Aorta (tissue), 1 donor: ENCODE results near the genes MAMLD1, GPR50 and GABRE.

- PRO-cap, result no peak
Observed at GRCh38 chrX:149627466-149628052, 4.0 kb downstream of the TMEM185A start.

DNA sequence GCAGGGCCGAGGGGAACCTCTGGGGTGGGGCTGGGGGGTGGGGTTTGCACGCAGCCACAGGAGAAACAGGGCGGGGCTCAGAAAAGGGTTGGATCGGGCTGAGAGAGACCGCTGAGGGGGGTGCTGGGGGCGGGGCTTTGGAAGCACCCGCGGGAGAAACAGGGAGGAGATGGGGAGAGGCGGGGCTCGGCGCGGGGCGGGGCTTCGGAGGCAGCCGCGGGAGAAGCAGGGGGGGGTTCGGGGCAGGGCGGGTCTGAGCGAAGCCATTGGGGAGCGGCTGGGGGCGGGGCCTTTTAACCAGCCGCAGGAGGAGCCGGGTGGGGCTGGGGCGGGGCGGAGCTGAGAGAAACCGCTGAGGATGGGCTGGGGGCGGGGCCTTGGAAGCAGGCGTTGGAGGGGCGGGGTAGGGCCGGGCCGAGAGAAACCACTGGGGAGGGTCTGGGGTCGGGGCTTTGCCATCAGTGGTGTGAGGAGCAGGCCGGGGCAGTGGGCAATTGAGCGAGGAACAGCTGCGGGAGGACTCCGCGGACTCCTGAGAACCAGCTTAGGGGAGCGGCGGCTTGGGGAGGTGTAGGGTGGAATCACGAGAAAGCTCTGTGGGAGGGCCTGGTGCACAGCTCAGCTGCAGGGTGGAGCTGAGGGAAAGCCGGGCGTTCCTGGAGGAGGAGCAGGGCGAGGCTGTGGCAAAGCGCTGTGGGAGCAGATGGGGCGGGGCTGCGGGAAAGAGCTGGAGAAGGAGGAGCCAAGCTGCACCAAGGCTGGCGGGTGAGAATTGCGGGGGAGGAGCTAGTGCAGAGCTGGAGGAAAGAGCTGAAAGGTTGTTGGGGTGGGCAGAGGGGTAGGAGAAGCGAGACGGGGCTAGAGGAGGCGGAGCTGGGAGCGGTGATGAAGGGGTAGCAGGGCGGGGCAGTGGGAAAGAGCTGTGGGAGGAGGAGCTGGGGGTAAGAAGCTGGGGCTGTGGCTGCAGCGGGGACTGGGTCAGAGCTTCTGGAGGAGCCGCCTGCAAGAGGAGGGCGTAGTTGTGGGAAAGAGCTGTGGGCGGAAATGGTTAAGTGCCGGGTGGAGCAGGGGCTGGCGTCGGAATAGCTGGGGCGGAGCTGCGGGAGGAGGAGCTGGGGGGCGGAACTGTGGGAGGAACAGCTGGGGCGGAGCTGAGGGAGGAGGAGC lies 1.4 kb upstream of the EOLA2 start:
- PRO-cap, result bidirectional peak, plus-strand start at position 841 of the sequence, minus-strand start at position 572 of the sequence

DNA sequence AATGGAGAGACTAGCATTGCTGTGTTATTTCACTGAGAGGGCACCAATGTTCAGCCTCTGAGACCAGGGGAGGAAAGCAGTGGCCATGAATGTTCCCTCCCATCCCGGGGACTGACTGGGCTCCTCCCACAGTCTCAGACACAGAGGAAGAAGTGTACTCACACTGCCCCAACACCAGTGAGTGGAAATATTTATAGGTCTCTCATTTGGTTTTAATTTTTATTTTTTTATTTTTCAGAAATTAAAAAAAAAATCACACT lies 25.1 kb upstream of the EOLA2 start:
- PRO-cap, result no peak

DNA sequence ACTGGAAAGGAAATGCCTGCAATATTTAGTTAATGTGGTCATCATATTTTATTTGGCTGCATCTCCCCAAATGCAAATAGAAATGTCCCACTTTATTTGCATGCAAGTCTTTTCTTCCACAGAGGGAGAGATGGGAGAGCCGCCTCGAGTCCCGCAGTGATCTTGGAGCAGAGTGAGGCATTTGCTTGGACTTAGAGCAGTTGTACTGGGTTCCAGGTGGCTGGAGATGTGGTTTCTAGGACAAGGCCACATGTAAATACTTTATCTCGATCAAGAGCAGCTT lies 146.6 kb upstream of the EOLA2 start:
- PRO-cap, result unidirectional peak, plus-strand start at position 121 of the sequence

- PRO-cap, result no peak
Observed at GRCh38 chrX:150202691-150203227, 160.4 kb upstream of the MAMLD1 start.

DNA sequence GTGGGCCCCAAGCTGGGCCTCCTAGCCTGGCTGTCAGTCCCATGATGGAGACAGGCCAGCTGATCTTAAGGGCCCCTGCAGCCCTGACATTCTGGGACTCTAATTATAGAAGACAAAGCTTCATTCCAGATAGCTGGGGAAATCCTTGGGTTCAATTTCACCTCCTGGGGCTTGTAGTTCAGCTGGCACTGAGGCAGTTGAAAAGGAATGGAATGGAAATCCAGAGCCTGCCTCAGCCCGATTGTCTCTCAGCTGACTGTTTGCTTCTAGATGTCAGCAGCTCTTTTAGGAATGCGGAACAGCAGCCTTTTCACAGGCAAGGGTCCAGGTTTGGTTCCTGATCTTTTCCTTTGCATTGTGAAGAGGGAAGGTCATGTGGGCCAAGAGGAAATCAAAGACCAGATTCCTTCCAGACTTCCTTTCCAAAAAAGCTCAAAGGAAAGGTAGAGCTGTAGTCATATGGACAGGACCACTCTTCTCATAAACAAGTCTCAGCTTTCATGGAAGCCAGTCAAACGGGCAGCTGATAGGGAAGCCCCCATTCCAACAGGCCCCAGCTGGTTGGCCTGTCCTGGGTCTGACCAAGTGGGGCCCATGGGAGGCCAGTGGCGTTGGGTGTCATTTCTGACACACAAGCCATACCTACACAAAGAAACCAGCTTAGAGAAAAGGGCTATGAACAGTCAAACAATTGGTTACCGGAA lies 149.8 kb upstream of the MAMLD1 start:
- PRO-cap, result no peak

DNA sequence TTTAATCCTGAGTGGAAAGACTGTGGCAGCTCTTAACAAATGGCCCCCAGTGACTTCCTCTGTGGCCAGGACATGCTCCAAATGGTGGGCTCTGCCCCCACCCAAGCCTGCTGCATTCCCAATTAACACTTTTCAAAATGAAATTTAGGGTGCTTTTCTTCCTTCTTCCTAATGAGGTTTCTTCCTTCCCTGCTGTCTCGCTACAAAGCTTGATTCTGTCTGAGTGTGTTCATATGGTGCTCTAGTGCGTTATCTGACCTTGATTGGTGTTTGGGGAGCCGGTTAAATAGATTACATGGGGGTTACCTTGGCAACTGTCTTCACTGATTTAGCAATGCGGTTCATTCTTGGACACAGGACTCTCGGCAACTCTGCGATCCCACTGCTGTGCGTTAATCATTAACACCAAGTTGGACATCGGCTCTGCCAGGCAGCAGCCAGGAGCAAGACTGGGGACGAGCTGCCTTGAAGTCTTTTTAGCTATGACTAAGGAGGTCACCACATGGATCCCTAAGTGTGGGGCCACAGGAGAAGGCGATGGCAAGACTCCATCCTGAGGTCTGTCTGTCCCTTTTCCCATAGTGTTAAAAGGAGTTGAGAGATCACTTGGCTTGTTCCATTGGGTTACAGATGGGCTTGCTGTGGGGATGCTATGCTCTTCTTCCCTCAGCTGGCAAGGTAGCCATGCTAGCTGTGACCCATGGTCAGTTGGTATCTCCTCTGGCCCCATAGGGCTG lies 93.5 kb upstream of the MAMLD1 start:
- PRO-cap, result no peak

DNA sequence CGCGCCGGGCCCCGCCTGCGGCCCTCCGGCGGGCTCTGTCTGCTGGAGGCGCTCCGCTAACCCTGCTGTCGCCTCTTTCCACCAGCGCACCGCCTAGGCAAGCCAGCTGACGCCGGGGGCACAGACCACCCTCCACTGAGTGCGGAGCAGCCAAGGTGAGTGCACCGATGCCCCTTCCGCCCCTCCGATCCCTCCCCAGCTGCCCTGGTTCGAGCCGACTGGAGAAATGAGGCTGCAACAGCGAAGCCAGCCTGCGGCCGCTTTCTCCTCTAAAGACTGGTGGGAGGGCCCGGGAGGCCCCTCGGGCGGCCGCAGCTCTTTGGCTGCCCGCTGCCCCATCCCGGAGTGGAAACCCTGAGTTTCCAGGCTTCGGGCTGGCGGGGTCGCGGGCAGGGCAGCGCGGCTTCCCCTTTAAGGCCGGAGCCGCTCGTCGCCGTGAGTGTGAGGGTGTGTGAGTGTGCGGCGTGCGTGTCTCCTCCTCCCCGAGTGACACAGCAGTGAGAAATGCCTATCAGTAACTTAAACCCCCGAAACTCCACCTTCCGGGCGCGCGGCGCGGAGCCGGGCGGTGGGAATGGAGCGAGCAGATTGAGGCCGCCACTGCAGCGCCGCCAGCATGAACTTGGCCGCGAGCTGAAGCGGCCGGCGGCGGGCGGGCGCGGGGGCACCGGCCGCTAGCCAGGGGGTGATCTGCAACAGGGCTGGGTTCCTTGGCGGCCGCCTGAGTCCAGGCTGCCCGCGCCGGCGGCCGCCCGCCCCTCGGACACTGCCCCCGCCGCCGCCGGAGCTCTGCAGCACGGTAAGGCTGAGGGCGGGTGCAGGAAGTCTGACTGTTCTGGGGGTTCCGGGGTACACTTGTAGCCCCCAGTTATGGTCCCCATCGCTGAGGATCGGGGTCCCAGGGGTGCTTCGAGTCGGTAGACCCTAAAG lies at the start of gene MAMLD1:
TSS of gene MAMLD1 (plus strand) at position 586 of the 930 bp plus-strand sequence.
- PRO-cap, result bidirectional peak, plus-strand start at position 586 of the sequence, minus-strand start at position 488 of the sequence

DNA sequence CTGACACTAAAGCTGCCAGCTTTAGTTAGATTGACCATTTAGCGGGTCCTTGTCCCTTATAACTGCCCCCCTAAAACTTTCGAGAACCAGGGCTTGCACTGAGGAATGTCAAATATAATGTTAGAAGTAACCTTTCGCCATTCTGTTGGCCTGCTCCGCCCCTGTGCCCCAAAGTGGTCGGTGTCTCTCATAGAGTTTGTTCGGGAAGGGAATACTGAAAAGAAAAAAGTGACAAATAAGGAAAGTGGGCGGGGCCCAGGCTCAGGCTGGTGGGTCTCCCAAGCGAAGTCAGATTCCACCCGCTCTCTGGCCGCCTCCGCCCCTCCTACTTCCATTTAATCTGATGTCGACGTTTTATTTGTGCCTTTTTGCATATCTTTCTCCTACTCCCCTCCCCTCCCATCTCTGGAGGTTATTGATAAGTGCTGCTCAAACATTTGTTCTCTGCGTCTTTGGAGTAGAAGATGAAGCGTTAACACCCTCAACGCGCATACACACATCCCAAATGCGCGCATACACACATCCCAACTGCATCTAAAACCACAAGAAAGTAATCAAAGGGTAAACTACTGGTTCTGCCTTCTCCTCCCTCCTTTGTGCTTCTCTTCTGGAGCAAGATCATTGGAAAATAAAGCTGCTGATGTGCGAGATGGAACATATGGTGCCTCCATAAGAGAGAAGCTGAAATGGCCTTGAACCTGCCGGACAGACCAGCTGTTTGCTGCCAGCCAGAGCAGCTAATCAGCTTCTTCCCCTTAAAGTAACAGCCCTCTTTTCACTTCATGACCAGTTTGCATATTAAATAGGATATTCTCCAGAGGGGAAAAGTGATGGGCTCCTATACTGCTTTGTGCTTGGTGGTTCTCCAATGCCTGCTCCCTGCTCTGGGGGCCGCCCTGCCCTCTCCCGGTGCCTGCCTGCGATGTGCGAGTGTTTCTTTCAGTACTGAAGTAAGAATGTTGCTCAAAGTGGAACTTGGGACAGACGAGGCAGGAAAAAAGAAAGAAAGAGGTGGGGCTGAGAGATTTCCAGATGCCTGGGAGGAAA lies 3.1 kb downstream of the MAMLD1 start:
- PRO-cap, result unidirectional peak, minus-strand start at position 175 of the sequence

GRCh38 chrX:150575151-150575948 lies 6.9 kb downstream of the MTM1 start:
- PRO-cap, result no peak

GRCh38 chrX:150699084-150699327 lies 5.8 kb downstream of the MTMR1 start:
- PRO-cap, result no peak

- PRO-cap, result no peak
Observed at GRCh38 chrX:150879410-150880156, 18.9 kb downstream of the CD99L2 start.

DNA sequence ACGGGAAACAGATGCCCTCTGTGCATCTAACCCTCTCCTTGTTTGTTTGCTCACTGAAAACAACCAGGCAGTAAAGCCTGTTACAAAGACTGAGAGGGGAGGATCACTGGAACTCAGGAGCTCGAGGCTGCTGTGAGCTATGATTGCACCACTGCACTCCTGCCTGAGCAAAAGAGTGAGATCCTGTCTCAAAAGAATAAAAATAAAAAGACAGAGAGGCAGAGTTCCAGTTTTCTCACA lies 16.7 kb upstream of the HMGB3 start:
- PRO-cap, result no peak

GRCh38 chrX:150985264-150986062 lies 2.3 kb downstream of the HMGB3 start:
- PRO-cap, result no peak

DNA sequence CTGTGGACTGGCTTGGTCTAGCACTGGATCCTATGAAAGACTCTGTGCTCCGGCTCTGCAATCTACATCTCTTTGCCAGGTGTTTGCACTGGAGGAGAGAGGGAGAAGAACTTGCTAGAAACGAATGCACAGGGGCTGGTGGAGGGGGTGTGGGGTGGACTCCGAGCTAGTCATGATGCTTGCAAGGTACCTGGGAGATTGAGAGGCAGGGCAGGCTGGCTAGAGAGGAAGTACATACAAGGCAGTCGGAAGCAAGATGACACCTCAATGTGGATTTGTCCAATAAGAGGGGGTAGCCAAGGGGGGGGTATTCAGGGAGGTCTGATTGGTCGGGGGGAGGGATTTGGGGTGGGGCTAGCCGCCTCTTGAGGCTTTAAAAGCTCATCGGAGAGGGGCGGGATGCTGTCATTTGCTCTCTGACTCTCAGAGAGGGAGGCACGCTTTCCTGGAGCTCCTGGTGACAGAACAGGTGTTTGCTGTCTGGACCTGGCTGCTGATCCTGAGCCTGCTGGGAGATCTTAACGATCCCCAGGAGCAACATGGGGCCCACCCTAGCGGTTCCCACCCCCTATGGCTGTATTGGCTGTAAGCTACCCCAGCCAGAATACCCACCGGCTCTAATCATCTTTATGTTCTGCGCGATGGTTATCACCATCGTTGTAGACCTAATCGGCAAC lies at the start of gene GPR50:
TSS of gene GPR50 (plus strand) at position 402 of the 677 bp plus-strand sequence.
- PRO-cap, result no peak

DNA sequence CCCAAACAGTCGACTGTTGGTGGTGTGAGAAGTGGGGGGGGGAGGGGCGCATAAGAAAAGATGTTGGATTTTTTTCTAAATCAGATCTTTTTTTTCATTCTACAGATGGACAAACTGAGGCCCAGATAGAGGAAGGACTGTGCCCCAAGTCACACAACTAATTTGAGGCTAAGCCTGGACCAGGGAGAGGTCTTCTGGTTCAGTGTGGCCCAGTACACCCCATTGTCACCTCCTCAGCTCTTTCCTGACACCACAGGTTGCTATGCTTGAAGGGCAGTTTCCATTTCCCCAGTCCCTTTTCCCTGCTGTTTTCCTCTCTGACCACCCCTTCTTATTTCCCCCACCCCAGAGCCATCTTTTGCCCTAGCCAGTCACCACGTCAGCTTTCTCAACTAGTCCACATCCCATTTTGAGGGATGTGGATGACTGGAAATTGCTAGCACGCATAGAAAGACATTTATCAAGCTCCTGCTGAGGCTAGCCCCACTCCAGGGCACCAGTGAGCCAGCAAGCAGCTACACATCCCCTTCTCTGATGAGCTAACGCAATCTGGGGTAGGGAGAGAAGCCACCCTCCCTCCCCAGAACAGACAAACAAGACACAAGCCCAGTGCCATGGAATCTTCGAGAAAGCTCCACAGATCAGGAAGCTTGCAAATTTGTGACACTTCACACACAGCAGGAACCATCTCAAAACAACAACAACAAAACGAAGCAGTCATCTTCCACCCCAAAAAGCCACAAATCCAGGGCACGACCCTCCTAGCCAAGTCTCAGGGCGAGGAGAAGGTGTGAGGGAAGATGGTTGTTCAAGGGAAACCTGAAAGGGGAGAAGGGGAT lies 1.3 kb downstream of the GABRE start:
- PRO-cap, result no peak

GRCh38 chrX:151973907-151975098 lies at the start of gene GABRE:
GABRE (minus strand) TSS chrX:151974676.
- PRO-cap, result bidirectional peak, plus-strand start at chrX:151974813, minus-strand start at chrX:151974676

DNA sequence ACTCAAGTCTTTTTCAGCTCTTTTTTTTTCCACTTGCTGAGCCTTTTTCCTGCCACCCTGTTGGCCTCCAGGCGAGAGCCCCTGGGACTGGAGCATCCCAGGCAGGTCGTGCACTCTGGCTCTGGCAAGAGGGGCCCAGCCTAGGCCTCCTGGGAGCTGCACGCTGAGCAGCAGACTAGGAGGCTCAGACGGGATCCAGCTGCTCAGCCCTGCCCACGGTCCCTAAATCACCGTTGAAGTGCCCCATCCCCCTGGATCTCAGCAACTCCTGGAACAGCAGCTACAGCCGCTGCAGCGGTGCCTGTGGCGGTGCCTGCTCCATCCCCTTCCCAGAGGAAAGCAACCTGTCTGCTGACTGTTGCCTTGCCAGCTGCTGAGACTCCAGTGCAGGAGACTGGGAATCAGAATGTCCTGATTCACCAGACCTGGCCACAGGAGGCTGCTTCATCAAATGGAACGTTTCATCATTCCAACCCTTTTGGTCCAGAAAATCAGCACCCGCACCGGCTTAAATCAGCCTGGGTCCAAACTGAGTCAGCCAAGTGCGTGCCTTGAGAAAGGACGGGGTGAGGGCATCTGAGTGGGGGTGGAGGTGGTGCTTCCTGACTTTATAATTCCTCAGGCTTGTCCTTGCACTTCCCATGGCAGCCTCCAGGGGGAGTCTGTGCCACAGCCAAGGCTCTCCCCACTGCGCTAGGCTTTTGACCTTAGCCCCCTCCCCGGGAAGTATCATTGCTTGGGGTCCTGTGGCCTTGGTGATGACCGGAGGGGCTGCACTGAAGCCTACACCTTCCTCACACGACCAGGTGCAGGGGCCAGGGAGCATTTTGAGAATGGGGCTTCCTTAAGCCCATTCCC lies 6.4 kb downstream of the ZNF185 start:
- PRO-cap, result no peak

DNA sequence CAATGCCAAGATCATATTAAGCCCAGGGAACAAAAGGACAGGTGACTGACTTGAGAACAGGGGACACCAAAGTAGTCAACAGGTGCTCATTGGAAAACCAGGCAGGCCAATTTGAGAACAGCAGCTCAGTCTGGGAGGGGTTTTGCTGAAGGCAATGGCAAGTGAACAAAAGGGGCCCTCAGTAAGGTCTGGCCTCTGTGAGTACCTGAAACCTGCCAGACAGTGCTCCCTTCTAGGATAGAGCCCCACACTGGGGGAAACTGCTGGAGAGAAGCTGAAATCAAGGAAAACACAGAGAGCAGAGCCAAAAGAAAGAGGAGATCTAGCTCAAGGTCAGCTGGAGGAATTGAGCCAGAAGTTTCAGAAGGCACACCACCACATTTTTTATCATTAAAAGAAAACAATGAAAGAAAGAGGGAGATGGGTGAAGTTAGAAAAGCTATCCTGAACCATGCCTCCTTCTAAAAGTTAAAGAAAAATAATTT lies 28.2 kb downstream of the PNMA6E start:
- PRO-cap, result no peak

- PRO-cap, result no peak
Observed at GRCh38 chrX:153386530-153387034, 14.6 kb downstream of the PNMA6E start.